ENCODE data around the gene FERD3L.

- PRO-cap, result no peak
These were observed 2.5 kb downstream of the AHR start for GRCh38 chr7:17301056-17301276.

DNA sequence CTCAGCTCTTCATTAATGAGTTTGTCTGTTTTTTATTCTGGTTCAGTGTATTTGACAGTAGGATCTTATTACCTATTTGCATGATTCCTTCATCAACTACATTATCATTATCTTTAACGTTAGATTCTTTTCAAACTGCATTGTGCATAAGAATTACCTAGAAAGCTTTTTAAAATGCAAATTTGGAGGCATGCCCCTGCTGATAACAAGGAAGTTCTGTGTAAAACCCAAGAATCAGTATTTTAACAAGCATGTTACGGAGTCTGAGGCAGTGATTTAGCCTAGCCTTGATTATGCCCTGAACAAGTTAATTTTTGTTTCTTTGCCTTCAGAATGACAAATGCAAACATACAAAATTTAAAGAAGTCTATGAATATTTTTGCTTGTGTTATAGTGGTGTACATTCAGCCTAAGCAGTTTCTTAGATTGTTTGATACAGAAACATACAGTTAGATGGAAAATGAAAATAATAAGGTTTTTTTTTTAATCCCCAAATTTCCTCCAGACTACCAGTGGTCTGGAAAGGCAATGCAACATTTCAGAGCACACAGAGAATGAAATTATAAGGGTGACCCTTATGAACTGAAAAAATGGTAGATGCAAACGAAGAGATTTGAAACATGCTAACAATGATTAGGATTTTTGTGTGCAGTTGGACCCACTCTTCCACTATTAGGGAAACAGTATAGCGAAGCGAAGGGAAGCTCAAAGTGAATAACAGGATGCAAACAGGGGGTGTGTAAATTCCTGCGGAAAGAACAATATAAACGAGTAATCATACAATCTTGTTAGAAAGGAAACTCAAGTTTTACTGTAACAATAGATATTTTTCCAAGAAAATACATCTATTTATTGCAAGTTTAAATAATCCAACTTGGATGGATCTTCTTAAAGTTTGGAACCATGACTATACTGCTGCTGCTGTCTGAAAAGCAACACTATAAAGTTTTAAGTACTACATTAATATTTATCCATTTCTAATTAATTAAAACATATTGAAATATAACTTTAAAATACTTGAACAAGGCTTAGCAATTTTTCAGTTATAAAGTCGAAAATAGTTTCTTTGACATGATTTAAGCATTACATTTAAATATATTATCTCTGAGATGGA is 14.6 kb downstream of the AHR start:
- PRO-cap, result no peak

- PRO-cap, result no peak
These were observed 31.2 kb downstream of the AHR start for GRCh38 chr7:17329336-17330277.

GRCh38 chr7:18520446-18520711 is 24.8 kb downstream of the HDAC9 start:
- PRO-cap, result no peak

DNA sequence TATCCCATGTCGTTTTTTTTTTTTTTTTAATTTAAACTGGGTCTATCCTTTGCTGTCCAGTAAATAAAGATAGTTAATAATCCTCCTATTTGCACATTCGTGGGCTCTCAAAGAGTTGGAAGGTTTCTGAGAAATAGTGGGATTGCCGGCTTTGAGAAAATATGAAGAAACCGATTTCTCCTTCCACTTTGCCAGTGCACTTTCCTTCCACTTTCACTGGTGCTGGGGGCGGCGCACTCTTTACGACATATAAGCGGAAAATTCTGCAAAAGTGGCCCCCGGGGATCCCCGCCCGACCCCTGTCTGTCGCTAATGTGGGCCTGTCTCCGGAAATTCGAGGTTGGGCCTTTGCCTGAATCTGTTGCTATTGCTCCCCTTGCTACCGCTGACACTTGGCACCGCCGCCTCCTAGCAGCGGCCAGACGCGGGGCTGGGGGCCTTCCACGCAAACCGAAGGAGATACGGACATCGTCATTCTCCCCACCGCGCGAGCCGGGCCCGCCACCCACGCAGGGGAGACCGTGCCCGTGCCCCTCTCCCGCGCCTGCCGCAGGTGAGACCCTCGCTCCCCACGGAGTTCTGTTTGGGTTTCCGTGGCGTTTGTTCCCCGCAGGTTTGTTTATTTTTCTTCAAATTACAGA is 5.2 kb downstream of the TWIST1 start:
- PRO-cap, result no peak

DNA sequence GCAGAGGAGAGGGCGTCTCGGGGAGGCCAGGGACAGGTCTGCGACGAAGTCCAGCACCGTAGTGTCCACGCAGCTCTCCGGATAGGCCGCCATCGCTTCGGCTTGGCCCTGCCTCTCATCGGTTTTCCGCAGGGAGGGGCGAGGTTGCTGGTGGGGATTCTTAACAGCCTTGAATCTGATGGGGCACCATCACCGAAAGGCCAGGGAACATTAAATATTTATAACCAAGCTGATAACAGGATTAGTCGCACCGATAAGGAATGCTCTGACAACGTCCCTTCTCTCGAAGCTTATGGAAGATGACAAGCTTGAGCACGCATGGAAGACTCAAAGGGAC is at the start of gene FERD3L:
Gene FERD3L, minus strand, starts transcription at position 152 of the 337 bp plus-strand sequence.
- PRO-cap, result no peak

- PRO-cap, result no peak
These were observed 1.6 kb downstream of the POLR1F start for GRCh38 chr7:19707167-19707717.

GRCh38 chr7:20002820-20003208 is 214.4 kb downstream of the MACC1 start:
- PRO-cap, result no peak

GRCh38 chr7:20123965-20124561 is 93.1 kb downstream of the MACC1 start:
- PRO-cap, result no peak

DNA sequence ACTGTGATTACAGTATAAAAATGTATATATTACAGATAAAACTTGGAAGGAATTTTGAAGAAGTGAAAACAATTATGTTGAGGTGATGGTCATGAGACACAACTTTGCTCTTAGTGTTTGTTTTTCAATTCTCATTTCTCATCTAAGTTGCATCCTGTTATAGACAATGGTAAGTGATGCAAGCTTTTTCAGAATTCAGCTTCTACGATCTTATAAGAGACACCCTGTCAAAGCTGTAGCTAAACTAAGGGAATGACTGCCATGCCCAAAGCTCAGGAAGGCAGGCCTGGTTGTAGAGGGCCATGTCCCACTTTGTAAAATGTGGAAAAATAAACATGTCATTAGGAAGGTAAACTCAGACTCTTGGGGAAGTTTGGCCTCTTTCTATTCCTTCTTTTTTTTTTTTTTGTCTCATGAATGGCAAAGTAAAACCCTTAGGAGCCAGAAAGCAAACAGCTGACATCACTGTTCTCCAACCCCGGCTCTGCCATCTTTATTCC is 23.7 kb downstream of the MACC1 start:
- PRO-cap, result no peak

- PRO-cap, result no peak
These were observed 111.5 kb downstream of the ITGB8 start for GRCh38 chr7:20442273-20442533.

DNA sequence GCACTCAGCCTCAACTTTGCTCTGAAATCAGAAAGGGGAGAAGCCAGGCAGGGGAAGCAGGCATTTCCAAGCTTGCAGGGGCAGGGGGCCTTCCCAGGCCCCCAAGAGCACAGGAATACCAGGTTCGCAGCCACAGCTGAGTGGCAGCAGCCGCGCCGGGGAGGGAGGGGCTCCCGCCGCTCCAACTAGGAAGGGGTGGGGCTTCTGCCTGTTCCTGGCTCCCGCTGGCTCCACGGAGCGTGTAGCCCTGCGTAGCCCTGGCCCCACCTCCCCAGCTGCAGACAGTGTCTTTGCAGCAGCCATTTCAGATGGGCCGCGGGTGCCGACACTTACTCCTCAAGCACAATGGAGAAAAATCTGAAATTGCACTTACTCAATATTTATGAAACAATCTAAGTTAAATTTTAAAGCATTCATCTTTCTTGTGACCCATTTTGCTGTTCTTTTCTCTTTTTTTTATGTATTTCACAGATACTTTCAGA is 54.9 kb upstream of the ABCB5 start:
- PRO-cap, result no peak

DNA sequence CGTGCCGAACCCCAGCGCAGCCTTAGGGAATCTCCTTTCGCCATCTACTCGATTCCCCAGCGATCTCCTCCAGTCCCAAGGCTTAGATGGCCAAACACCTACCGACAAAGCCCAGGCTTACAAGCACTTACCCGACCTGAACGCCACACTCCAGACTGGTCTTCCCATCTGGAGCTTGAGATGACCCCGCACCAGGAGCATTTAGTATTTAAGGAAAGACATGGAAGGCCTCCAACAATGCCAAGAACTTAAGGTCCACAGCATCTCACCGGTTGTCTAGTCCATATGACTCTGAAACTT is 69.9 kb downstream of the SP8 start:
- PRO-cap, result no peak

DNA sequence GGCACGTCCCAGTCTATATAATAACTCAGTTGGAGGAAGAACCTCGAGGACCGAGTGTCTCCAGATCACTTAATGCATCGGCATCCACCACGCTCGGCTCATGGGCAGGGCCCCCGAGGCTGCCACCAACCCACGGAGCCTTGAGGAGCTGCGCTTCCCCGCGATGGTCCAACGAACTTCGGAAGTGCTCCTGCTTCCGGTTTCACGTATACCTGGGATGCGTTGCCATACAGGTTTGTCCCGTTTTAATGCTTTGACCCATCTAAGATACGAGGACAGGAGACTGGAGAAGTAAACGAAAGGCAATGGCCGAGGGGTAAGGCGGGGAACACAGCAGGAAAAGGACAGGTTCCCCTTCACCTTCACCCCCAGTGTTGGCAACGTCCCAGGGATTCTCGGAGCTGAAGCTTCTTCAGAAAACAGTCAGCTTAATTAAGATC is 10.5 kb upstream of the SP8 start:
- PRO-cap, result no peak

GRCh38 chr7:22121823-22122638 is 176.3 kb upstream of the CDCA7L start:
- PRO-cap, result no peak

DNA sequence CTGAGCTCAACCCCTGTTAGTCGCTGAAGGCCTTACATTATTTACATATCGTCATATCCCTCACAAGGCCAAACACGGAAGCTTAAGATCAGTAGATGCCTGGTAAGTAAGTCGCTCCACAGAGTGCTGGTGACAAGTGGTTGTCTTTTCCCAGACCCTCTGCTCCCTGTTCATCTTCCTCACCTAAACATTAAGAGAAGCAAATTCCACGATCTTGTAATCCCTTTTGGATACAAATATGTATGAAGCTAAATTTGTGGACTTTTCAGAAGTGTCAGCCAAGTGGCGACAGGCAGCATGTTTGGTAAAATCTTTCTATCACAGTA is 55.0 kb downstream of the RAPGEF5 start:
- PRO-cap, result no peak

DNA sequence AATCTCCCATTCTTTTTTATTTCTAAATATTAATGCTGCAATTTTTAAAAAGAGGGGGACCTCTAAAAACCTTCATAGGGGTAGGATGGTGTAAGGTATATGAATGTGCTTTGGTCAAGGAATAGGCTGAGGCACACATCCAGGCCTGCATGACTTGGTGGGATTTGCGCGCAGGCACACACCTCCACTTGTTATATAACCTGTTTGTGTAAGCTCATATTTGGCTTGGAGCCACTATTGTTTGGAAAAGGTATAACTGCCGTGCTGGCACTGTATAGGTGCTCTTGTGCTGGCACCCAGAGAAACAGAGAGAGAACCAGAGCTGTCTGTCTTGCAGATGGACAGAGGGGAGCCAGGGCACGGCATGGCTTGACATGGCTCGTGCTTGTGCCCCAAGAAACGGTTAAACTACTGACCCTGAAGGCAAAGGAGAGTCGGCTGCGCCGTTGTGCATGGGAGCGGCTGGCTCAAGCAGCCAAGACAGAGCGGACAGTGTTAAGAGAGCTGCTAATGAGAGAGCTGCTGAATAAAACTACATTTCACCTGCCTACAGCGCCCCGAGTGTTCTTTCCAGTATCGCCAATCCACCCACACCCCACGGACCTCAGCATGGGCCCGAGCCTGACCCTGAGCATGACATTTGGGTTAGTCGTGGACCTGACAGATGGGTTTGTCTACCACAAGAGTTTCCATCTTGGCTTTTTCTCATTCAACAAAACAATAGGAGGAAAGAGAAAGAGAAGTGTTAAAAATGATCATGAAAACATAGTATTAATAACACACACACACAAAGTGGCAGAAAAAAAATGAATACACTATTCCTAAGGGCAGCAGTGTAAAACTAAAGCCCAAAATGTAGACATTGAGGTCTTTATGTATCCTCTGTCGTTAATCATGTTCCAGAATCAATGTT is 23.2 kb downstream of the RAPGEF5 start:
- PRO-cap, result no peak

DNA sequence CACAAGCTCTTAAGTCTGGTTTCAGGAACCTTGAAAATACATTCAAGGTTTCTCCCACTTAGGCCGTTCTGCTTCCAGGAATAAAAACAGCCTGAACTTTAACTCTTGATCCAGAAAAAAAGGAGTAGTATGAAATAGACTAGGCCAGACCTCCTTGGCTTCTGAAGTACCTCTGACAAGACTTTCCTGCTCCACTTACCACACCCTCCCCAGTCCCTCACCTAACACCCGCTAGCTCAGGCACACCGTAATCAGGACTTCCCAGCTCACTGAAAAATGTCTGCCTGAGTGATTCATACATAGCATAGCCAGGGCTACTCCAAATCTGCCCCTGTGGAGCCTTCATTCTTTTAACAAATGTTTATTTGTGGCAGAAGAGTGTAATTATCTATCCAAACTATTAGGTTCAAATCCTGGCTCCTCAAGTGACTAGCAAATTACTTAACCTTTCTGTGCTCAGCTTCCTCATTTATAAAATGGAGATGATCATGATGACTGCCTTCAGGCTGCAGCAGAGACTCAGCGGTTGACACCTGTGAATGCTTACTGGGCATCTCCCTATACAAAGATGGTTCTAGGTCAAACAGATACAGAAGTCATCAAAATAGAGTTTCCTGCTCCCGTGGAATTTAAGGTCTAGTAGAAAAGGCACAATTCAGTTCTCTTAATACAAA is 30.2 kb upstream of the IL6 start:
- PRO-cap, result no peak

DNA sequence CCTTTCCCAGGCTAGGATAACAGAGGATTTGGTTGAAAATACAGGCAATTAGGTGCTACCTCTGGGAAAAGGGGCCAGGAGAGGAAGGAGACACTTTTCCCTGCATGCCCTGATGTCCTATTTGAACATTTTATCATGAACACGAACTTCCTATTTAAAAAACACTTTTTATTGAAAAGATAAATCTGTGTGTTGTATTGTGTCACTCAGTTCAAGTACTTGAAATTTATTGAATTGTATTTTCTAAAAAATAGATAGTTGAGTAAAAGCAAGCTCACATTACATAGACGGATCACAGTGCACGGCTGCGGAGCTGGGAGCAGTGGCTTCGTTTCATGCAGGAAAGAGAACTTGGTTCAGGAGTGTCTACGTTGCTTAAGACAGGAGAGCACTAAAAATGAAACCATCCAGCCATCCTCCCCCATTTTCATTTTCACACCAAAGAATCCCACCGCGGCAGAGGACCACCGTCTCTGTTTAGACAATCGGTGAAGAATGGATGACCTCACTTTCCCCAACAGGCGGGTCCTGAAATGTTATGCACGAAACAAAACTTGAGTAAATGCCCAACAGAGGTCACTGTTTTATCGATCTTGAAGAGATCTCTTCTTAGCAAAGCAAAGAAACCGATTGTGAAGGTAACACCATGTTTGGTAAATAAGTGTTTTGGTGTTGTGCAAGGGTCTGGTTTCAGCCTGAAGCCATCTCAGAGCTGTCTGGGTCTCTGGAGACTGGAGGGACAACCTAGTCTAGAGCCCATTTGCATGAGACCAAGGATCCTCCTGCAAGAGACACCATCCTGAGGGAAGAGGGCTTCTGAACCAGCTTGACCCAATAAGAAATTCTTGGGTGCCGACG is 1.5 kb upstream of the IL6 start:
- PRO-cap, result no peak

DNA sequence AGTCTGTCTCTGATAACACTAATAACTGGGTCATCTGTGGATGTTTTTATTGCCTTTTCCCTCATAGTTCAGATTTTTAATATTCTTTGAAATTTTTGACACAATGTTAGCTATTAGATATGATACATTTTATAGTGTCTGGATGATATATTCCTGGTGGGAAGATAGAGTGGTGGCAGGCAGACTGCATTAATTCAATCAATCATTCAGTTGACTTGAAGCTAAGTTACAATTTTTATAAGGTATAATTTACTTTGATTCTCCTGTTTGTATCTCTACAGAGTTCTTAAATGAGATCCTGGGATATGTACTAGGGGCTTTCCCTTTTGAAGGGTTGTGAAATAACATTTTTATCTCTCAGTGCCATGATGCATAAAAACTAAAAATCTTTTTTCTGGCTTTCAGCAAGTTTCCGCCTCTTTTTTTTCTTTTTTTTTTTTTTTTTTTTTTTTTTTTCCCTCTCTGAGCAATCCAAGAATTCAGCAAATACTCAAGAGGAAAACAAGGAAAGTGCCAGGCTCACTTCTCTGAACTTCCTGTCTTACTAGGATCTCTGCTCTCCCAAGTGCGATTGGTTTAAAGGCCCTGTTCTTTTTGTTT is 80.1 kb downstream of the HYCC1 start:
- PRO-cap, result no peak

Data from sciatic nerve (tissue), 1 donor.